SK-N-DZ (cell line): ENCODE data around the genes NUDT14 and BTBD6.

GRCh38 chr14:105180847-105181504 lies at the start of gene NUDT14:
Gene NUDT14 (minus strand): TSS chr14:105181312.
RAMPAGE:
- cytosol, long total RNA = no peak
- nucleus, long total RNA = no peak

DNA sequence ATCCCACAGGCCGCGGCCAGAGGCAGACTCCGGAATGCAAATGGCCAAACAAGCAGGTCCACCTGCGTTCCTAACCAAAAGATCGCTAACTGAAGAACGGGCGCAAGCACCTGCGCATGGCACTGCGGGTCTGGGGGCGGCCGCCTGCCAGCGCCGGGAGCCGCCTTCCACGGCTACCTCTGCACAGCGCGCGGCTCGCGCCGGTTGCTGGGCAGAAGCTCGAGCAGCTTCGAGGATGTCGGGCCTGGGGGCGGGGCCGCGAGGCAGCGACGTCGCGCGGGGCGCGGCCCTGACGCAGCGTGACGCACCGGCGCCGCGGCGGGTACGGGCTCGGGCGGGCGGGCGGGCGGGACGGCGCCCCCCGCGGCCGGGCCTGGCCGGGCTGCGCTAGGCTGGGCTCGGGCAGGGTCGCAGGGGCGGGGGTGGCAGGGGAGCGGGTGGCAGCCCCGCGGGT lies at the start of gene BTBD6:
Gene BTBD6, plus strand, starts transcription at position 295 of the 454 bp plus-strand sequence.
RAMPAGE:
- cytosol, long total RNA = no peak
- nucleus, long total RNA = no peak

GRCh38 chr14:105317044-105317397 lies 2.5 kb downstream of the PACS2 start:
RAMPAGE:
- cytosol, long total RNA = no peak
- nucleus, long total RNA = no peak

GRCh38 chr14:105324346-105324862 lies 9.9 kb downstream of the PACS2 start:
RAMPAGE:
- cytosol, long total RNA = no peak
- nucleus, long total RNA = no peak

DNA sequence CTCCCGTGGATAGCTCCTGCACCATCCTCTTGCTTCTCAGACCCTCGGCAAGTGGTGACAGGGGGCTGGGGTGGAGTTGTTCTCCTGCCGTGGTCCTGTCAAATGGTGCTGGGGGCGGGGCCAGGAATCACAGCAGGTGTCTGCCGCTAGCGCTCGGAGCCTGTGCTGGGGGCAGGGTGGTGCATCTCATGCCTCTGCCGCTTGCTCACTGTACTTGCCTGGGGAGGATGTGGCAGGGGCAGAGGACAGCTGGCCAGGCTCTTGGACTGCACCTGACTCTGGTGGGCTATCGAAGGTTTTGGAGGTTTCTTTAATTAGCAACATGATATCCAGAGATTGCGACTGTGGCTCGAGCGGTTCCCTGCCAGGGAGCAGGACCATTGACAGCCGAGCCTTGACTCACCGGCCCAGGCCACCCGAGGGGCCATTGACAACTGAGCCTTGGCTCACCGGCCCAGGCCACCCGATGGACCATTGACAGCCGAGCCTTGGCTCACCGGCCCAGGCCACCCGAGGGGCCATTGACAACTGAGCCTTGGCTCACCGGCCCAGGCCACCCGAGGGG lies 12.9 kb downstream of the PACS2 start:
RAMPAGE:
- cytosol, long total RNA = no peak
- nucleus, long total RNA = no peak

RAMPAGE:
- cytosol, long total RNA = no peak
- nucleus, long total RNA = no peak
Measured at GRCh38 chr14:105432589-105433128, 13.0 kb downstream of the MTA1 start.

GRCh38 chr14:105491860-105492057 lies 713 bp downstream of the TEDC1 start:
RAMPAGE:
- cytosol, long total RNA = no peak
- nucleus, long total RNA = no peak

DNA sequence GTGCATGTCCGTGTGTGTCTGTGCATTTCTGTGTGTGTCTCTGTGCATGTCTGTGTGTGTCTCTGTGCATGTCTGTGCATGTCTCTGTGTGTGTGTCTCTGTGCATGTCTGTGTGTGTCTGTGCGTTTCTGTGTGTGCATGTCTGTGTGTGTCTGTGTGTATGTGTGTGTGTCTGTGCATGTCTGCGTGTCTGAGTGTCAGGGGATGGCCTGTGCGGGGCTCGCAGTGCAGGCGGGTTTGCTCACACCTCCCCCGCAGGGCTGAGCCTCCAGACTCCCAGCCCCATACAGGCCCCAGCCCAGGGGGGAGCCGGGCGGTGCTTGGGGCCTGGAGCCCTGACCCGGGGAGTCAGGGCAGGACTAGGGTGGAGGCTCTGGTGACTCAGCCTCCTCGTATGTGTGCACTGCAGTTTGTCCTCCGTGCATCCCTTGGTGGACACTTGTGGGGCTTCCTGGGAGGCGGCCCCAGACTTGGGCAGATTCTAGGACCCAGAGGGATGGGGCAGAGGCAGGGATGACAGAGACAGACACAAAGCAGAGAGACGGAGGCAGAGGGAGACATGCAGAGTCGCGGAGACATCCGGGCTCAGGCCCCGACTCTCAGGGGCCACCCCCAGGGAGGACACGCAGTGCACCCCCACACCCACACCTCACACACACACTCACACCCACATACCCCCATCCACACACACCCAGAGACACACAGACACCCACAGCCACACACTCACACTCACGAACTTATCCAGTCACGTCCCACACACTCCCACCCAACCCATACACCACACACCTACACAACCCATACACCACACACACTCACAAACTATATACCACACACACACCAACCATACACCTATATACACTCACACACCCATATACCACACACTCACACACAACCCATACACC lies 42.1 kb downstream of the TMEM121 start:
RAMPAGE:
- cytosol, long total RNA = no peak
- nucleus, long total RNA = no peak

DNA sequence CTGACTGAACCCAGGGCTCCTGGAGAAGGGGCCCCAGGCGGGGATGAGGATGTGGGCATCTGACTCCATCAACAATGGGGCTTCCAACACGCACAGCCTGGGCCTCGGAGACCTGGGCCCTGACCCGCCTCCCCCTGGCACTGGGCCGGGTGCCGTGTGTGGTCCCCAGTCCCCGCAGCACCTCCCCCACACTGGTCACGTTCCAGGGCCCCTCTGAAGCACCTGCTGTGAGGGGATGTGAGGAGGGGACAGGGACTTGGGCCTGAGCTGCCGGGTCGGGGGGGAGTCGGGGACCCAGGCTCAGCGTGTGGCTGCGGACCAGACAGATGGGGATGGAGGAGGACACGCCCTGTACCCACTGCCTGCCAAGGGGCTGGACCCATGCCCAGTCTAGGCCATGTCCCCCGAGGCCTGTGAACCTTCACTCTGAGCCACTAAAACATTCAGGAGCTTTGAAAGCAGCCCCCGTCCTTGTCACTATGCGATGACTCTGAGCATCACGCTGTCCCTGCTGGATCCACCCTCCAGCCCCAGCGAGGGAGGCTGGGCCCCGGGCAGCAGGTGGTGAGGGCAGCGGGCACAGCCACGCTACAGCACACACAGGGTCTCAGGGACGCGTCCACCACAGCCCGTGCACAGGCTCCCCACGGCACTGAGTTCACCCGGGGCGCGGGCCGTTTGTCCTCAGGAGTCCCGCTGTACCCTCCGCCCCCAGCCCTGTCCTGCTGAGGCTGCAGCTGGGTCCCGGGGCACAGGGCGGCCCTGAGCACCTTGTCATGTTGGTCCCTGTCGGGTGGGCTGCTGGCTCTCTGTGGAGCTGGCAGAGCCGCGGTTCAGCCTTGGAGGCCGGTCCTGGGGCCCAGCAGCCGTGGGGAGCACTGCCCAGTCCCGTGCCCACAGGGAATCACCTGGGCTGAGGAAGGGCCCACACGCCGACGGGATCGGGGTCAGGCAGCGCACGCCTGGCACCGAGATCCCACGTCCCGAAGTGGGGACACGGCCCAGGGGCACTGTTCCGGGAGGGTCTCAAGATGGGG lies 46.0 kb downstream of the TMEM121 start:
RAMPAGE:
- cytosol, long total RNA = no peak
- nucleus, long total RNA = no peak

DNA sequence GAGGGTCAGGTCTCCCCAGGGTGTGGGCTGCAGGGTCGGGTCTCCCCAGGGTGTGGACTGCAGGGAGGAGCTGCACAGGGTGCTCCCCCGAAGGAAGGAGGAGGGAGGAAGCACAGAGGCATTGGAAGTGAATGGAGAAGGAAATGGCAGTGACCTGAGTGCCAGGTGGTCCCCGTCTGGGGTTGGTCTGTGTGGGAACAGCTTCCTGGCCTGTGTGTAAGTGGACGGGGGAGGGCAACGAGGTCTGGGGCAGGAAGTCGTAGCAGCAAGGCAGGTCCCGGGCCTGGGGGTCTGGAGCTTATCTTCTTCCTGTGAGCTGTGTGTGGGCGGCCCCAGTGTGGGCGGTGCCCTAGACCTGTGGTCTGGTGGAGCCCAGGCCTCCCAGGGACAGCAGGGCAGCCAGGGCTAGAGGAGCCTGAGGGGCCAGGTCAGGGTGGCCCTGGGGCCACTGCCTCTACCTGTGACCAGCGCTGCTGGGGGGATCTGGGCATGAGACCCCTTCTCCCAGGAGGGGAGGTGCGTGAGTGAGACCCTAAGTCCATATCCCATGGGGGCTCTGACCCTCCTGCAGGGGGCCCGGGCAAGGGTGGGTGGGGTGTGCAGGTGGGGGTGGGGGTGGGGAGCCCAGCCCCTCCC lies 382.2 kb downstream of the TMEM121 start:
RAMPAGE:
- cytosol, long total RNA = no peak
- nucleus, long total RNA = no peak

DNA sequence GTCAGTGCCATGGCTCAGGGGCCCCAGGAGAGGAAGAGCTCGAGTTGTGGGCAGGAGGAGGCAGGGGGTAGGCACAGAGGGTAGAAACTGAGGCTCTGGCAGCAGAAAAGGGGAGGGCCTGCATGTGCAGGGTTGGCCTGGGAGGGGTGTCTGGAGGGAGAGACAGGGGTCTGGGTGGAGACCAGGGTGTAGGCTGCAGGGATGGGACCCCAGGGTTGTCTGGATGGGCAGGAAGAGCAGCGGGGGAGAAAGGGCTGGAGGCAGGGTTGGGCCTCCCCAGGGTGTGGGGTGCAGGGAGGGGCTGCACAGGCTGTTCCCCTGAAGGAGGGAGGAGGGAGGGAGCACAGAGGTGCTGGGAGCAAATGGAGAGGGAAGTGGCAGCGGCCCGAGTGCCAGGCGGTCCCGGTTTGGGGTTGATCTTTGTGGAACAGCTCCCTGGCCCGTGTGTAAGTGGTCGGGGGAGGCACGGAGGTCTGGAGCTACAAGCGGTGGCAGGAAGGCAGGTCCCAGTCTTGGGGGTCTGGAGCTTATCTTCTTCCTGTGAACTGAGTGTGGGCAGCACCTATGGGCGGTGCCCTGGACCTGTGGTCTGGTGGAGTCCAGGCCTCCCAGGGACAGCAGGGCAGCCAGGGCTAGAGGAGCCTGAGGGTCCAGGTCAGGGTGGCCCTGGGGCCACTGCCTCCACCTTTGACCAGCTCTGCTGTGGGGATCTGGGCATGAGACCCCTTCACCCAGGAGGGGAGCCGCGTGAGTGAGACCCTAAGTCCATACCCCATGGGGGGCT lies 391.6 kb downstream of the TMEM121 start:
RAMPAGE:
- cytosol, long total RNA = no peak
- nucleus, long total RNA = no peak

GRCh38 chr14:106211361-106211804 lies 685.0 kb downstream of the TMEM121 start:
RAMPAGE:
- cytosol, long total RNA = no peak
- nucleus, long total RNA = no peak

GRCh38 chr14:106803042-106803402 lies 1276.6 kb downstream of the TMEM121 start:
RAMPAGE:
- cytosol, long total RNA = no peak
- nucleus, long total RNA = no peak